HL-60 (cell line): ENCODE data around the gene MTPN.

DNA sequence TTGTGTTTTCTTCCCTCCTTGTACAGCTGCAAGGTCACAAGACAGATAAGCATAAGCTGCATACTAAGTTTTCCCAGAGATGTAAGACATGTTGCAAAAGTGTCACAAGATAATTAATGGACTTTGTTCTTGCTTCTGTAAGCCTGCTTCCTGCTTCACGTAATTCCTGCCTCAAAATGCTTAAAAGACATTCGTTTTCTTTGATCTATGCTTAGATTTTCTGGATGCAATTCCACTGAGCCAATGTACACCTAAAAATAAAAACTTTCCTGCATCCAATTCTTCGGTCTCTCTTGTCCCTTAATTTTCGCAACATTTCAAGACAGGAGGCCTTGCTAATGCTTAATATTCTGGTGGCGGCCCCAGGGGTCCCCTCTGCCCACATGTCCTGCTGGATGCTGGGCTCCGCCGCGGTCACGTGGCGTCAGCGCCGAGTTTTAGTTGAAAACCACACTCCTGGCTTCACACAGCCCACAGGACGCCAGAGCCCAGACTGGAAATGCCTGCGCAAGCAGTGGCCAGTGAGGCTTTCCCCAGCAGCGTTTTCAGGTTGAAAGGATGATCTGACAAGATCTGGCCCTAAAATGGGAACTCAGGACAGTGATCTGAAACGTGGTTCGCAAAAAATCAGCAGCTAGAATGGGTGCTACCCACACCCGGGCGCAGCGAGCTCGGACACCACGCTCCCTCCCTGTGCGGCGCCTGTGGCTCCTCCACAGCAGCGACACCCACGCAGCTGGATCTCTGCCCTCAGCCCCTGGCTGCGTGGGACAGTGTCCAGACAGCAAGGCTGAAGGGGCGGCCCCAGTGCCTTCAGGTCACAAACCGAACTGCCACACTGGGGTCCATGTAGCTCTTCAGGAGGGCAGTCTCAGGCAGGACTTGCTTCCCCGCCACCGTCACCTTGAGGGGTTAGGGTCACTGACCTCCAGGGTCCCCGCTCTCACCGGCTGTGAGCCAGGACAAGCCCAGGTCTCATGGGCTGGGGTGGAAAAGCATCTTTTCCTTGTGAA, 11.5 kb upstream of the CYREN start:
- RRBS = no CpG with 5 or more reads among the region's 33 CpGs

GRCh38 chr7:135204277-135204489, 7.1 kb downstream of the WDR91 start:
- RRBS = no CpG with 5 or more reads among the region's 4 CpGs

DNA sequence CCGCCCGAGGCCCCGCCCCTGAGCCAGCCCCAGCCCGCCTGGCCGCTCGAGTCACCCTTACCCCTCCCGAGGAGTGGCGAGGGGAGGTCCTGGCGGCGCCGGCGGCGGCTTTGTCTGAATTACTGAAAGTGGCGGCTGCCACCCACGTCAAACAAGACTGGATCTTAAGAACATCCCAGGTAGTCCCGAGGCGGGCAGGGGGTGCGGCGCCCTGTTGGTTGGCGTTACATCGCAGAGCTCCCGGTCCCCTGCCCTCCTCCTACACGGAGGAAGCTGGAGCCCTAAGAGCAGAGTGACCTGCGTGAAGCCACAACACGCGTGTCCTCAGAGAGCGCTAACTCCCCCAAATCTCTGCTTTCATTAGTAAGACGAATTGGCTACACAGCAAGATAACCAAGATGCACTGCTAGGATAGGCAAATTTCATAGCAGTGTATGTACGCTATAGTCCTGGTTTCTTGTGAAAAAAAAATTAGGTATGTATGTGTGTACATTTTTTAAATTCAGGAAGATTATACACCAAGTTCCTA, 408 bp upstream of the WDR91 start:
- RRBS = 0% methylated on average over 3 of the region's 29 CpGs

- RRBS = no CpG with 5 or more reads among the region's 8 CpGs
Measured at GRCh38 chr7:135261096-135261839, 27.6 kb downstream of the STRA8 start.

GRCh38 chr7:135317593-135318122, 84.0 kb downstream of the STRA8 start:
- RRBS = no CpG with 5 or more reads among the region's 12 CpGs

- RRBS = no CpG with 5 or more reads among the region's 3 CpGs
Measured at GRCh38 chr7:135584321-135585578, 27.0 kb downstream of the NUP205 start.

DNA sequence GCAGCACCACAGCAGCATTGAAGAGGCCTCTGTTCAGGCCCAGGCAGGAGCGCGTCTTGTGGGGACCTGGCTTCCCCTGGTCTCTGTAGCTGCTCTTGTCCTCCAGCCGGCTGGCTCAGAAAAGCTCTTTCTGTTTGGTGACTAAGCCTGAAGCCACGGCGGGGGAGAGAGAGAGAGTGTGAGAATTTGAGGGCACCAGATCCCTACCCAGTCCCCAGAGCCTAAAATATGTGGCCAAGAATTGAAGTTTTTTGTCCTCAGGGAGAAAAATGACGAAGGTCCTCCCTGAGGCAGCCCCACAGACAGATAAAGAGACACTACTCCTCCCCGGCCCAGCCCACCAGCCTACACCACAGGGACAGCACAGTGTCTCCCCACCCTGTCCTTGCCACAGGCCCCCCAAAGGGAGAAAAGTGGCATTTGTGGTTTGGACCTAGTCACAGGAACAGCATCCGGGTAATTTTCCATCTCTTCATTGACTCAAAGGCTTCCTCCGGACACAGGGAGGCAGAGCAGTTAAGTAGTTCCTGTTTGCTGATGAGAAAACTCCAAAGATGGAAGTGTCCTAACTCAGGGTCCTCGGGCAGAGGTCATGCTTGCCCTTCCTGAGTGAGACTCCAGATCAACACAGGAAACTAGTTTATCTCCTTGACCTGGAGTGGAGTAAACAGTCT, 13.3 kb upstream of the FAM180A start:
- RRBS = no CpG with 5 or more reads among the region's 10 CpGs

DNA sequence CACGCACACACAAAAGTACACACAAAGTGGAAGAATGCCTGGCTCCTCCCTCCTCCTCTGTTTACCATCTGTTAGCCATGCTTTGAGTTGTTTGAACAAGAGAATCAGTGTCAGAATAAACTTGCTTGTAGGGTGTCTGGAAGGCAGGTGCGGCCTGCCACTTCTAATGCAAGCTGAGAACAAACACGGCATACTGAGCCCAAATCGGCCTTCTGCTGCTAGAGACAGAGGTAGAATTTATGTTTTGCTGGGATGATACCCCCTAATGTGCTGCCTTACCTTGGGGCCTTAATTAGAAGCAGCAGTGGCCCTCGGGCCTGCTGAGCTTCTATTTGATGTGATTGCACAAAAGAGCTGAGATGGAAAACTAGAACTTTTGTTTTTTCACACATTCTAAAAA, 24.9 kb upstream of the FAM180A start:
- RRBS = no CpG with 5 or more reads among the region's 5 CpGs

GRCh38 chr7:135976471-135977699, at the start of gene MTPN:
Gene MTPN (minus strand): TSS chr7:135977359.
- RRBS = 2% methylated on average over 21 of the region's 60 CpGs

- RRBS = 22% methylated on average over 1 of the region's 6 CpGs
Measured at GRCh38 chr7:137454770-137455172, 111.2 kb upstream of the PTN start.

- RRBS = no CpG with 5 or more reads among the region's 10 CpGs
Measured at GRCh38 chr7:137878230-137879026, 31.7 kb upstream of the DGKI start.

DNA sequence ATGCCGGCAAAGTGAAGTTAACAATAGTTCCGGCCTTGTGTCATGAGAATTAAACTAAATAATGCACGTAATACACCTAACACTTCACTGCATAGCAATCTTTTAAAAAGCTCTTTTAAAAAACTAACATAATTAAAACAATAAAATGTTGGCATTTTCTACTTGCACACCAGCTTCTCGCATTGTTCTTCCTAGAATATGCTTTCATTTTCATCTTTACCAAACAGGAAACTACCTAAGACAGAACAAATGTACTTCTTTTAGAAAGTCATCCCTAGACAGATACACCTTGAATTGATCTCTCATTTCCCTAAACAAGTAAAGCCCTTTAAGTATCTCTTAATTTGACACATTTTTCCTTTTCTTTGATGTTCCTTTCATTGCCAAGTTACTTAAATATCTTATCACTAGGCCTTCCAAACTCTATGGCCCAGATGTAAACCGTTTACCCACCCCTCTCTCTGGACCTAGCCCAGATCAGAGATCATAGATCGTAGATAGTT, 66.7 kb downstream of the CREB3L2 start:
- RRBS = no CpG with 5 or more reads among the region's 6 CpGs

GRCh38 chr7:137955477-137955977, 46.4 kb downstream of the CREB3L2 start:
- RRBS = no CpG with 5 or more reads among the region's 5 CpGs

DNA sequence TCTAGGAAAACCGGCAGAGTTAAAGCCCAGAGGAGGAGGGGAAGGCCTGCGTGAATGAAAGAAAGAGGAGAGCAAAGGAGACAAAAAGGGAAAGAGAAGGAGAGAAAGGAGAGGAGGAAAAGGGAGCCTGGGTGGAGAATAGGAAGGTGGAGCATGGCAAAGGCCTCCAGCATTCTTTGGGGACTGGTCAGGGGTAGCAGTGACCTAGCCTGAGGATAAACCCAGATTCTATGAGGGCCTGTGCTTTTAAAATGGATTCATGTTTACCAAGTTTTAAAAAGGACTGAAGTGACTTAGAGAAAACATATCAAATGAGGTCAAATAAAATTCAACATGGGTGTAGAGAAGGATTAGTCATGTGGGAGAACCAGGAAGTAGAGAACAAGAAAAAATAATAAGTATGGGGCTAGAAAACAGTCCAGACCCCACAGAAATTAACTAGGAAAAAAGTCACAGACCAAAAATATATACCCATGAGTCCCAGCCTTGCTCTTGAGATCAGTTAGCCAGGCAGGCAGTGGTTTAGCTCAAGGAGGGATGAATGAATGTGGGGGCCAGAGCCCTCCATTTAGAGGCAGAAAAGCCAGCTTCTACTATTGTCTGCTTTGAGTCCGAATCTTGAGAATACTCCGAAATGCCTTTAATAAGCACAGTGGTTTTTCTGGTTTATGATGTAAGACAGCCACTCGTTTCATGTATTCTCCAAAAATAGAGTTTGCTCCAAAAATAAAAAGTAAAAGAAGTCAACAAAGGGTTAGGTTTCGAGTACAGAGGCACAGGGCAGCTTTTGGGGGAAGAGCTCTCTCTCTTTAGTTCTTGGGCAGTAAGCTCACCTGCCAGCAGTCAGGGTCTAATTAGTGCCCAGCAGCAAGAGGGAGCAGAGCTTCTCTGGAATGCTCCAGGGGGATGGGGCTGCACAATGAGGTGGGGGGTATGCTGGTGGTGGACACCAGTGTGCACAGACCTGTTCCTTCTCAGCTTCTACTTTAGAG, 20.5 kb downstream of the CREB3L2 start:
- RRBS = no CpG with 5 or more reads among the region's 6 CpGs

DNA sequence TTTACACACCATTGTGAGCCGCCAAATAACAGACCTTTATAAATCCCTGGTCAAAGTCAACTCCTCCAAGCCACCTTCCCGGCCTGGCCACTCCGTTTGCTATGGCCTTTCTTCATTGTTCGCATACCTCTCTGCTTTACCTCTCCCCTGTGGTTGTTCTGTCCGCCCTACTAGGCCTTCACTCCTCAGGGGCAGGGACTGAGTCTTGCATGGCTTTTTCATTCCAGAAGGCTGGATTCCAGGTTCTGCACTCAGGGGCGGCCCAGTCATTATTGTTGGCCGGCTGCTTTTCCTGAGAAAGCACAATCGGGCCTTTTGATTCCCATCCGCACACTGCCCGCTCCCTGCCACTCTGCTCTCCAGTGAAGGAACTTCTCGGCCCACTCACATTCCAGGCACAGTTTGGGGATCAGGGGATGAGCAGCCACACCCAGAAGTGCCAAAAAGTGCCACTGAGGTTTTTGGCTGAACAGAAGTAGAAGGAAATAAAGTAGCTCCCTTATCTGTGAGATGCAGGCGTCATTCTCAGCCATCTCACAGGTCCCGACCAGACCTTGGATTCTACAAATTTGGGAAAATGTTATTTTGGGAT, 18.2 kb downstream of the CREB3L2 start:
- RRBS = no CpG with 5 or more reads among the region's 13 CpGs

- RRBS = no CpG with 5 or more reads among the region's 6 CpGs
Measured at GRCh38 chr7:137987765-137988273, 14.1 kb downstream of the CREB3L2 start.

- RRBS = no CpG with 5 or more reads among the region's 3 CpGs
Measured at GRCh38 chr7:137998775-137999203, 3.1 kb downstream of the CREB3L2 start.

DNA sequence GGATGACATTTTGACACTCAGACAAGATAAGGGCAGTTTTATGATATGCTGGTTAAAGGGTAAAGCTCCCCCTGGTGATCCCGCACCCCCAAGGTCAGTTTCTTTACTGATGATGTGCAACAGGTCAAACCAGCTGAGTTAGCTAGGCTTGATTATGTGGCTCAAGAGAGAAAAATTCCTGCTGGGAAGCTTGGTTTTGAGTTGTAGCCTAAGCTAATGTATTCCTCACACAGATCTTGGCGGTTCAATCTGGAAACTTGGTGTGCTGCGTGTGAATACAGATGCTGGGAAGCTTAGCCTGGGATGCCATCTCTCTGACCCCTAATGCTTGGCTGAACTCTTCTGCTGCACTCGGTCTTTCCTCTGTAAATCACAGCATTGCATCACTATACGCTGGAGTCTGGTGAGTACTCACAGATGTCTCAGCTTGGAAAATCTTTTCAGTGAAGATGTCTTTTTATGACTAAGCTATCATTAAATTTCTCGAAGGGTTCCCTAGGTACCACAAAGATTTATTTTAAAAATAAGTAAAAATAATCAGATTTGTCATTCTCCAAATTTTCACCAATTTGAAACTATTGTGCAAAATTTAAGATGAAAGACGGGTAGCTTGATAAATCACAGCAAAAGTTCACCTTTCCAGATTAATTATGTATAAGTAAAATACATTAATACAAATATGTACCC, 11.2 kb upstream of the AKR1D1 start:
- RRBS = no CpG with 5 or more reads among the region's 7 CpGs

- RRBS = 2% methylated on average over 42 of the region's 65 CpGs
Measured at GRCh38 chr7:138460846-138461819, 1.1 kb downstream of the TRIM24 start.